Endometrial microvascular endothelial cells (primary cell): ENCODE measurements around a stretch of chr10.

DNA sequence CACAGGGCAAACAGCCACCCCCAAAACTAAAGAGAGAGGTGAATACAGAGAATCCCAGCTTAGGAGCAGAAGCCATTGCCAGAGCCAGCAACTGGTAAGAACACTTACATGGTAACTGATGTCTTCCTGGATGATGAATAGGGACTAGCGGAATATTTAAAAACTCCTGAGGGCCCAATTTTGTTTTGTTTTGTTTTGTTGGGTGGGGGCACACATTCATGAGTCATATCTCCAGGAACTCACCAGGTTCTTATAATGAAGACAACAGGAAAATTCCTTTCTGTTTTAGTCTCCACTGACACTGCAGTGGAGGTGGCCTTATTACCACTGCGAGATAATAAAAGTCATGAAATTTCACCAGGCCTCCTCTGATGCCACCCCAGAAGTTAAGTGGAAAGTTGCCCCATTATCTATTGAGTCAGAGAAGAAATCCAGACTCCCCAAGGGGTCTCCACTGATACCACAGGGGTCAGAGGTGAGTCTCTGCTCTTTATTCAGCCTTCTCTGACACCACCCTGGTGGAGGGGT, 6.6 kb upstream of the CUZD1 start:
- RAMPAGE, long total RNA = start-site peak on the minus strand centred at position 132 of the sequence, 9 bp wide, 85 and 108 reads in 2 replicates

DNA sequence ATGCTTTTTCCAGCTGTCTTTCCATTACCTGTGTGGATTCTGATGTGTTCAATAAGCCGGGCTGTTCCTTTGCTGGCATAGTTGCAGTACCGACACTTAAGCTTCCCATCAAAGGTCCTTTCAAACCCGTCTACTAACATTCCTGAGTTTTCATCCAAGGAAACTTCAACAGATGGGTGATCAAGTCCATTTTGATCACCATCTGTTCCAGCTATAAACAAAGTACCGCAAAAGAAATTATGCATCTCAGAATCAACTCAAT, 12.7 kb downstream of the IKZF5 start:
- RAMPAGE, long total RNA = no peak

- RAMPAGE, long total RNA = no peak
Observed at GRCh38 chr10:123038886-123039871, 30.4 kb downstream of the ACADSB start.

DNA sequence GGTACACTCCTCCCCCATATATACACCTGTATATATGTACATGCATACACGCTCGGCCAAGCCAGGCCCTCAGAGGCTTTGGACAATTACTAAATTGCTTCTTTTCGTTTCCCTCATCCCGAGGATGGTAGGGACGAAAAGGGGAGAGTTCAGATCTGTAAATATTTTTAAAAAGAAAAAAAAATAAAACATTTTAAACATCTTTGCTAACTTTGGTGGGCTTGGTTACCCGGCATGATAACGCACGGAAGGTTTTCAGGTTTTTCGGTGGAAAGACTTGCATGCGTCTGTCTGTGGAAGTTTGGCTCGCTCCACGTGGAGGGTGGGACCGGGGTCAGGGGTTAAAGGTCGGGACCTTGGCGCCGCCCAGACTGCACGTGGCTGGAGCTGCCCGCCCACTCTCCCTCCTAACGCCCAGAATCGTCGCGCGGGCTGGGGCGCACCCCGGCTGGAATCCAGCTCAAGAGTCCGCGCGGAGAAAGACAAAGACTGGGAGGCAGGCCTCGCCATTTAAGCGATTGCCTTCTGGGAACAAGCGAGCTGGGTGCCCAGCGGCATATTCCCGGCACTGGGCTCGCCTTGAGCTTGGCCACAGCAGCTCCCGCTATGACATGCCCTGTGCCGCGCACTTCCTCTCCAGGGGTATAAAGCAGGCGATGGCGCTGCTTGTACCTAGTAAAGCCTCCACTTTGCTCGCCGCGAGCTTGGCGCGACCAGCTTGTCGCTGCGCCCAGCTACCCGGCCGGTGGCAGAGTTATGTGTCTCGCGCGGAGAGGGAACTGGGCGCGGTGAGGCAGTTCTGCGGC, 2.7 kb downstream of the HMX2 start:
- RAMPAGE, long total RNA = no peak

GRCh38 chr10:123151277-123151800, 2.9 kb upstream of the BUB3 start:
- RAMPAGE, long total RNA = no peak

DNA sequence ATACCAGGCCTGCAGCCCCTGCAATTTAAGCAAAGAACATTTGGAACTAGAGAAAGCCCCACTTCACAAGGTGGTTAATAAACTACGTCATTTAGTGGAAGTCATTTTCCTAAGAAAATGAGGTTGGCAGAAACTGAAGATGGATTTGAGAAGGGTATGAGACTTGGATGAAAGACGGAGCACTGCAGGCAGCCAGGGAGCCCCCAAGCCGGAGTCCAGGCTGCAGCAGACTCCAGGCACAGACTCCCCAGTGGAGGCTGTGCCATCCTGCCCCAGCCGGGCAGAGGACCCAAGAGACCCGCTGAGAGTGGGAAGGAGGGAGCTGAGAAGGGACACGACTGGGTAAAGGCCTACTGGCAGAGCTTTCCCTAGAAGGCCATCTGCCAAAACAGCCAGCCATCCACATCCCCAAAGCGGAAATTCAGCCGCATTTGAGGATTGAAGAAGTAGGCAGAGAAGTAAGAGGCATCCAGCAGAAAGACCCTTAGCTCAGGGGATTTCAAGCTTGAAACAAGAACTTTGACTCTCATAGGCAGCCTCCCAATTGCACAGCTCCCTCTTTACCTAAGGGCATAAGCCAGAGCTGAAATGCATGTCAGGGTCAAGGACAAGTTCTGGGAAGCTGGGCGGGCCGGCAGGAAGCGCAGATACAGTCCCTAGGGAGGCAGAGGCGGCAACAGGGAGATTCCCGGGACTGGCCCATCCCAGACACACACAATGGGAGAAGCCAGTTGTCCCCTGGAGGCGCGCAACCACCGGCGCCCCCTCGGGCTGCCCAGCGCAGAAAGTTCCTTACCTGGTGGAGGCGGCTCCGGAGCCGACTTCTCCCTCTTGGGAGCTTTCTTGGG, 823 bp downstream of the CPXM2 start:
- RAMPAGE, long total RNA = no peak

- RAMPAGE, long total RNA = no peak
Observed at GRCh38 chr10:123972391-123973072, 80.9 kb upstream of the CPXM2 start.

- RAMPAGE, long total RNA = no peak
Observed at GRCh38 chr10:124054013-124054520, 39.3 kb downstream of the CHST15 start.

DNA sequence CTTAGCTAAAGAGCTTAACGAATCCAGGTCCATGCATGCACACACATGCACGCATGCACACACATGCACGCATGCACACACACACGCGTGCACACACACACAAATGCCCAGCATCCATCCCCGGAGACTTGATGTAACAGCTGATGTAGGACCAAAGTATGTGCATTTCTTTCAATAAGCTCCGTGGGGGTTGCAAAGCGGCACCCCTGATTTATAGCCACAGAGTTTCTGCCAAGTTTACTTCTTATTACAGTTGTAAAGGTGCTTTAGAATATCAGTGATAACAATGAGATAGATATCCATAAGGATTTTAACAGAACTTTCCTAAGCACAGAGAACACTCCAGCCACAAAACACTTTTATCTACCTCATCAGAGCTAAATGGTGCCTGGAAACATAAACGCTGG, 12.1 kb downstream of the CHST15 start:
- RAMPAGE, long total RNA = no peak

DNA sequence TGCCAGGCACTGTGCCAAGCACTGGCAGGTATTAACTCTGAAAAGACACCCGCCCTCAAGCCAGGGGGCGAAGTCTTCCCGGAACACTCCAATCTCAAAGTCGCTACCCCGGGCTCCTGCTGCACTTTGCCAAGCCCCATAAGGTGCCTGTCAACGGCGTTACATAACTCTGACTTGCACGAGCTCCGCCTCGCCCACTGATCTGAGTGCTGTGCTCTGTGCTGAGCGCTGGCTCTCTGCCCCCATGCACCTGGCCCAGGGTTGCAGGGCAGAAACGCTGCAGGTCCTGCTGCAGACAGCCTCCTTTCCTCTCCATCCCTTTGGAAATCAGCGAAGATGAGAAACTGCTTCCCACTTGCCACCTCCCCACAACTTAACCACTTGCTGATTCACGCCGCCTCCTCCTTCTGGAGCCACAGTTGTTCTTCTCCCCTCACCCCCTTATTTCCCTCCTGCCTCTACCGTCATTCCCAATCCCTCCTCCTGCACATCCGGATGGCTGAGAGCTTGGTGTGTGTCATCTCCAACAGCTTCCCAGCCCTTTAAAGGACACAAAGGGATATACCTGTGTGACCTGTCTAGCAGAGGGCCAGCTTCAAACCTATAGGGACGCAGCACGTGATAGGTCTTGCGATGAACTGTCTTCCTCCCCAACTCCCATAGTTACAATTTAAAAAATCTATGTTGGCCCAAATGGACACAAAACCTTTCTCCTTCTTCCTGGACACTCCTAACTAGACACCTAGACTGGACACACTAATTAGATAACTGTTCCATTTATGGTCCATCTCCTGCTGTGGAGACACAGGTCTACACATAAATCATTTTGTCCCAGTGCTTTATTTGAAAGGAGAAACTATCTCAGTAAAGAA, 5.0 kb downstream of the CHST15 start:
- RAMPAGE, long total RNA = no peak

DNA sequence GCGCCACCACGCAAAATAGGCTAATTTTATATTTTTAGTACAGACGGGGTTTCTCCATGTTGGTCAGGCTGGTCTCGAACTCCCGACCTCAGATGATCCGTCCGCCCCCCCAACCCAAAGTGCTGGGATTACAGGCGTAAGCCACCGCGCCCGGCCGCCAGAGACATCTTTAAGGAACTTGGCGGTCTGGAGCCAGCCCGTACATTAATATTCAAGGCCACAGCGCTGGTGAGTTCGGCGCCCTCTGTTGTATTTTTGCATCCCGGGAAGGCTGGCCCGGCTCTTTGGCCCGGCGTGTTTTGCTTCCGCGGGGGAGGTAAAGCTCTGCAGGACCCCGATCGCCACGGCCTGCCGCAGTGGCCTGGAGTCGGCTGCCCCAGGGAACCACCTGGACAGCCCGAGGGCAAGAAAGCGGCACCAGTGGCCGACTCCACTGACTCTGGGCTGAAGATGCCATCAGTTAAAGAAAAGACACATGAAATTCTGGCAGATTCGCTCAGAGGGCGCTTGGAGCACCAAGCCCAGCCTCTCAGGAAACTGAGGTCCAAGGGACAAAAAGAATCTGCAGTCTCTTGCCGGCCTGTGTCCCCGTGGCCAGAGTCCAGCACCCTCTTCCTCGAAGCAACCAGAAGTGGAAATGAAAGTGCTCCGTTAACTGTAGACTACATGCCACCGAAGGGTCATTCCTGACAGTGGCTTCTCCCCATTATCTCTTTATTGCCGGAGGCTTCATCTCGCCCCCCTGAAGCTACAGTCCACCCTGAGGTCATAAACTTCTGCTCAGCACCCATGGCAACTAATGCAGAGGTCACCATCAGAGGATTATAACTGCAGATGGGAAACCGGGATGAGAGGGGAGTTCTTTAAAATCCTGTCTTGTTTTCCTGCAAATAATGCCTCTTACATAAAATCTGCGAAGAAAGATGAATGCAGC, 878 bp upstream of the CHST15 start:
- RAMPAGE, long total RNA = no peak

DNA sequence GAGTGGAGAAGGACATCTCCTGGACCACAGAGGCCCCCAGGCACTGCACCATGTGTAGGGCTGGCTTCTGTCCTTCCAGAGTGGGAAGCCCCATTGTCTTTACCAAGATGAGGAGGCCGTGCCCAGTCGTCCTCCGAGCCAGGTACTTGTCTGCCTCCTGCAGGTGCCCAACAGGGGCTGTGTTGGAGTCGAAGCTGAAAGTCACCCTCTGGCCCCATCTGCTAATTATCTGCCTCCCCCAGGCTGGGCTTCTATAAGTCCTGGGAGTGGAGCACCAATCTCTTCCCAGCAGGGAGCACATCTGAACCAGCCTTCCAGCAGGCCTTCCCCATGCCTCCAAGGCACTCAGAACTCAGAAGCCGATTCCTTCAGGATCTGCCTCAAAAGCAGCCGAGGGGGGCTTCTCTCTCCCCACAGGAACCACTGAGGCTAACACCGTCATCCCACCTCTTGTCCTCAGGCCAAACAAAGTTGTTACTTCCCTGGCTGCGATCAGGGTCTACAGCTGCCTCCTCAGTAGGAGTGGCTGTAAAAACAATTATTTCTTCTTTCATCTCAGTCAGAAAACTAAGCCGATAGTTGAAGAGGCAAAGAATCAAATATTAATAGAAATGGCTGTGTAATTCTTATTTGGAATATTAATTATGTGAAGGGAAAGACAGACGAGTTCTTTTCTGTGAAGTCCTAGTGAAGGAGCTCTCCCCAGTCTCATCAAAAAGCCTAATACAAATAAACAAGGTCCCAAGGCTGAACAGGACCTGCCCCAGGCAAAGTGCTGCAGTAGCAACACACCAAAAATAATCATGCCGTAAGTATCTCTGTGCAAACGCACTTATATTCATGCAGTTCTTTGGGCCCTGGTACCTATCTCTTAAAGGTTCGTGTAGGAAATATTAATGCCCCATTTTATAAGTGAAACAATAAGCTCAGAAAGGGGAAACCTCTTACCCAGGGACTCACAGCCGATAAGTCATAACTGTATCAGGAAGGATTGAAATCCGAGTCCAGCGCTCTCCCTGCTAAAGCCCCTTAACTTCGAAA, 11.9 kb upstream of the CHST15 start:
- RAMPAGE, long total RNA = no peak

- RAMPAGE, long total RNA = no peak
Observed at GRCh38 chr10:124181993-124182503, 88.7 kb upstream of the CHST15 start.

DNA sequence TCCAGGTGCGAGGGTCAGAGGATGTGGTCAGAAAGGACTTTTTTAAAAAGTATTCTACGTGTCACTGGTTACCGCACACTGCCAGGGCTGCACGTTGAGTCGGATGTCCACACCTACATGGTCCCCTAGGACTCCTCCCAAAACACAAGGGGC, 128.3 kb upstream of the CHST15 start:
- RAMPAGE, long total RNA = no peak

- RAMPAGE, long total RNA = no peak
Observed at GRCh38 chr10:124341511-124342135, 77.1 kb downstream of the OAT start.

DNA sequence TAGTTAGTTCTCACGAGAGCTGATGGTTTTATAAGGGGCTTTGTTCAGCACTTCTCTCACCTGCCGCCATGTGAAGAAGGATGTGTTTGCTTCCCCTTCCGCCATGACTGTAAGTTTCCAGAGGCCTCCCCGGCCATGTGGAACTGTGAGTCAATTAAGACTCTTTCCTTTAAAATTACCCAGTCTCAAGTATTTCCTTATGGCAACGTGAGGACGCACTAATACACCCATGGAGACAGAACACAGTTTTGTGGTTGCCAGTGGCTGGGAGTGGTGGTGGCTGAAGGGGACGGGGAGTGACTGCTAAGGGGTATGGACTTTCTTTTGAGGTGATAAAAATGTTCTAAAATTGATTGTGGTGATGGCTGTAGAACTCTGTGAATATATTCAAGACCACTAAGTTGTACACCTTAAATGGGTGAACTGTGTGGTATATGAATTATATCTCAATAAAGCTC, 109.7 kb downstream of the FAM53B start:
- RAMPAGE, long total RNA = no peak

- RAMPAGE, long total RNA = no peak
Observed at GRCh38 chr10:124636779-124637243, 107.4 kb downstream of the FAM53B start.

DNA sequence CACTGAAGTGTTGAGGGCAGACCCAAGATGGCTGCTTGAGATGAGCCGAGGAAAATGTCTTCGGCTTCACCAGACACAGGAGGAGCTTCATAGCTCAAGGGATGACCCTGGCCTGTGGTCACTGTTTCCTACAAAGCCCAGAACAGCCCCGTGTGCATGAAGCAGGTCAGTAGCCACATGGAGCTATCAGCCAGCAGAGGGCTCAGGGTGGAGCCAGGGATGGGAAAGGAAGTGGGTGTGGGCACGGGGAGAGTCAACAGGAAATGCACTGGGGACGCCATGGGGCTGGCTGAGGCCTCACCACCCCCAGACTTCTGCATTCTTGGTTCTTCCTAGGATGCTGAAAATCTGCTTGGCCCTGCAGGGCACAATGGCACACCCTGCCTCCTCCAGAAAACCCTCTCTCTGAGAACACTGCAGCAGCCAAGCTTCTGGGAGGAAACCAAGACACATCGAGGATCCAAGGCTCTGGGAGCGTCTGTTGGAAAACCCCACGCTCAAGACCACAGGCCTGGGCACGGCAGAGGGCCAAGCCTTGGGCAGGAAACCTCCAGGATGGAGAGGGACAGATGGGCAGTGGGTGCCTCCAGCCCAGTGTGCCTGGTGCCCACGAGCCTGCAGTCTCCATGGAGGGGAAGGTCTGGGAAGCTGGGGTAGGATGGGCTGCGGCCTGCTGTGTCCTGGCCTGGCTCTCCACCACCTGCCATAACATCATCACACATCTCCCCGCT, 96.3 kb downstream of the FAM53B start:
- RAMPAGE, long total RNA = no peak

- RAMPAGE, long total RNA = no peak
Observed at GRCh38 chr10:124677083-124677822, 66.9 kb downstream of the FAM53B start.

- RAMPAGE, long total RNA = no peak
Observed at GRCh38 chr10:124694822-124695303, 49.3 kb downstream of the FAM53B start.